ENCODE data around the gene CCDC63.

DNA sequence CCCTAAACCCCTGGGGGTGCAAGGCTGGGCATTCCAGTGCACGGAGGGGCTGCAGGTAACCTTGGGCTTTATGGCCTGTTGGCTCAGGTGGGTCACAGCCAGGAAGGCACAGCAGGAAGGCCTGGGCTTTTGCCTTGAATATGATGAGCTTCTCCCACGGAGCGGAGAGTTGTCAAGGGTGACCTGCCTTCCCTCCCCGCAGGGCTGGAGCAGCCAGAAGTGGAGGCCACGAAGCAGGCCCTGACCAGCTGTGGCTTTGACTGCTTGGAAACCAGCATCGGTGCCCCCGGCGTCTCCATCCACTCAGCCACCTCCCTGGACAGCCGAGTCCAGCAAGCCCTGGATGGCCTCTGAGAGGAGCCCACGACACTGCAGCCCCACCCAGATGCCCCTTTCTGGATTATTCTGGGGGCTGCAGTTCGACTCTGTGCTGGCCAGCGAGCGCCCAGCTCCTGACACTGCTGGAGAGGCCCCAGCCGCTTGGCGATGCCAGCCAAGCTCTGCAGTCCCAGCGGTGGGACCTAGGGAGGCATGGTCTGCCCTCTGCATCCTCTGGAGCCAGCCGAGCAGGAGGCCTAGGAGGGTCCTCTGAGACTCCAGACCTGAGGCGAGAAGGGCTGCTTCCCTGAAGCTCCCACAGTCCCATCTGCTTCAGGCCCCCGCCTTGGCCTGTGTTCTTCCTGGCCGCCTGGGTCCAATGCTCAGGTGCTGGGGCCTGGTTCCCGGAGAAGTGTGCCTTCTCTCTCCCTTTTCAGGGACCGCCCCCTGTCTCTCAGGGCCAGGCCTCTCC, 22.8 kb downstream of the MVK start:
- PRO-cap: no peak

DNA sequence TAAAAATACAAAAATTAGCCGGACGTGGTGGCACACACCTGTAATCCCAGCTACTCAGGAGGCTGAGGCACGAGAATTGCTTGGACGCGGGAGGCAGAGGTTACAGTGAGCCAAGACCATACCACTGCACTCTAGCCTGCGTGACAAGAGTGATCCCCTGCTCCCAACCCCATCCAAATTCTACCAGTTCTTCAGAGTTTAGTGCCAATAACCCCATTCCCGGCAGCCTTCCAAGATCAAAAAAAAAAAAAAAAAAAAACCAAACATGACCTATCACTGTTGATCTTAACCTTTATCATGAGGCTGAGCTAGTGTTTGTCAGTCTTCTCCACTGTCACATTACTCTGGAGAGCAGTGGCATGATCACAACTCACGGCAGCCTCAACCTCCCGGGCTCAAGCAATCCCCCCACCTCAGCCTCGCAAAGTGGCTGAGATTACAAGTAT, 31.7 kb upstream of the FAM222A start:
- PRO-cap: no peak

- PRO-cap: no peak
Observed at GRCh38 chr12:109715158-109715778, 1.6 kb downstream of the FAM222A start.

GRCh38 chr12:109715977-109716909, 2.6 kb downstream of the FAM222A start:
- PRO-cap: no peak

DNA sequence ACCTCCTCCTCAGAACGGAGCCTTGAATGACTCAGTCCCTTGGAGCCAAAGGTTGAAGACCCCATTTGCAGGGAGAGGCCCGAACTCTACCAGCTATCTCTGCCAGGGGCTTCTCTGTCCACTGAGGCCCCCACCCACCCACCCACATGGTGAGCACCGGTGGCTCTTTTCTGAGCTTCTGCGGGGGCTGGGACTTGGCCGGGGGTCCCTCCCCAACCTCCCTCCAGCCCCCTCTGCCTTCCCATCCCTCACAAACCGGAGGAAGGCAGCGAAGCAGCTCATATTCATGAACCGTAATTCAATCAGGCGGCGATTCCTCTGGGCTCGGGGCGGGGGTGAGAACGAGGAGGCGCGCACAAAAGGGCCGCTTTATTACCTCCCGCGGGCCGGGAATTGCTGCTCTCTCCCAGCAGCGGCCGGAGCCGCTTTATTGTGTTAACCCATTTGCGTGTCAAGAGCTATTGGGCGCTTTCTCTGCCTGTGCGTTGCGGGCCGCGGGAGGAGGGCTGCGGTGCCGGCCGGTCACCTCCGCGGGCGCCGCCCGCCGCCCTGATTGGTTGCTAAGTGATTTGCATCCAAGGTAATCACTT, 4.6 kb downstream of the FAM222A start:
- PRO-cap: no peak

DNA sequence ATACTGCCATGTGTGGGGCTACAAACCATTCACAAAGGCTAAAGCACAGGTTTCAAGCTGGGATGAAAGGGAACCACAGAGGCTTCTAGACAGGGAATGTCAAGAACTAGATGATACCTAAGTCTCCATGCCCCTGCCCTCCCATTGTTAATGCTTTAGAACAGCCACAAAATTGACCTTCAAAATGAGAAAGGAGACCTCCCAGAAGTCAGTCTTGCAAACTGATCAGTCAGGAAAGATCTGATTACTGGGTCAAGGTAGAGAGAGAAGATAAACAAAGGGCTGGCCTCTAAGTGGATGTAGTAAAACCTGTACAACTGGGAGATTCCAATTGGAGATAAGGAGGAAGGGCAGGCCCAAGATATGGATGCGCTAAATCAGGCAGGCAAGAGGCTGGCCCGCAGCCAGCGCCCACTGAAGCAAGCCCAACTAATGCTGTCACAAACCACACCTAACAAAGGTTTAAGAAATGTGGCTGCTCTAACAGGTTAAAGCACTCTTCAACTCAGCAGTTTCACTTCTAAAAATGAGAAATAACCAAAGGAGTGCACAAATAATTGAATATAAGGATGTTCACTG, 4.9 kb downstream of the GLTP start:
- PRO-cap: no peak

DNA sequence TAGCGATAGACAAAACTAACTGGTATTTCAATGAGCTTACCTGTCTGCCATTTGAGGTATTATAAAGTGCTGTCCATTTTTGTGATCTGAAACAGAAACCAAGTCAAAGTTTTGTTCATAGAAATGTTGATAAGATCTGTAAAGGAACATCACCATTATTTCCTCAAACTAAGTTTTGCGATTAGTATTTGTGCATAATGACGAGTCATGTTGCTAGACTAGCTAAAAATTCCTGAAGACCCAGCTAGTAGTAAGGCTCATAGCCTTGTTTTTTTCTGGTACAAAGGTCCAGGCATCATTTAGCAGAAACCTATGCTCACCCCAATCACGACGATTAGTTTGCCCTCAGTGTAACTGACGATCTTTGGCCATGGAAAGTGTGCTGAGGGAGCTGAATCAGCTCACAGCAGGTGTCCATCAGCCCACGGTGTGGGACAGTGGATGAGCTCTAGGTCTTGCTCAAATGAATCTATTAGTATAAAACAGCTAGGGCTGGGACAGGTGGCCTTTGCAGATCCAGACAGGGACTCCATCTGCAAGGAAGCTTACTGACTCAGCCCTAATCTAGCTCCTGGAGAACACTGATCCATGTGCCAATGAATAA, 28.6 kb downstream of the GIT2 start:
- PRO-cap: no peak

GRCh38 chr12:109983271-109984145, 12.7 kb downstream of the GIT2 start:
- PRO-cap: no peak

DNA sequence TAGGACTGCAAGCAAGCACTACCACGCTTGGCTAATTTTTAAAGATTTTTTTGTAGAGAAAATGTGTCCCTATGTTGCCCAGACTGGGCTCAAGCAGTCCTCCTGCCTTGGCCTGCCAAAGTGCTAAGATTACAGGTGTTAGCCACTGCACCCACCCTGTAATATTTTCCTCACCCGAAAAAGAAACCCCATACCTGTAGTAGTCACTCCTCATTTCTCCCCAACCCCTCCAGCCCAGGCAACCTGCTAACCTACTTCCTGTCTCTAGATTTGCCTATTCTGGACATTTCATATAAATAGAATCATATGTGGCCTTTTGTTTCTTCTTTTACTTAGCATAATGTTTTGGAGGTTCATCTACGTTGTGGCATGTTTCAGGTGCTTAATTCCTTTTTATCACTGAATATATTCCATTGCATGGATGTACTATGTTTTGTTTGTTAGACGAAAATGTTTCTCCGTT, 6.1 kb downstream of the ANKRD13A start:
- PRO-cap: no peak

DNA sequence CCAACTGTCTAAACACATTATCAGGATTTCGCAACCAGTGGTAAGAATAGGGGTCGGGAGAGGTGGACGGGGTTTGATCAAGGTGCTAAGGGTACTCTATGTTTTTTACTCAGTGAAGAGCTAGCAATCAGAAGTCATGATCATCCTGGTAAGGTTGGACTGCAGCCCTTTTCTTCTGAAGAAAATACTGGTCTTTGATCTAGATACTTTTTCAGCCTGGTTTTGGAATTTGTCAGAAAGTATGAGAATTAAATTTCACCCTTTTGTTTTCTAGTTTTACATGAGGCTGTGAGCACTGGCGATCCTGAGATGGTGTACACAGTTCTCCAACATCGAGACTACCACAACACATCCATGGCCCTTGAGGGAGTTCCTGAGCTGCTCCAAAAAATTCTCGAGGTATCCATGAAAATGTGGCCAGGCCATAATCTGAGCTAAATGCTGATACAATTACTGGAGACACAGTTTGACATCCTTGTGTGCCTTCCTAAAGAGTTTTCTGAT, 13.7 kb downstream of the ANKRD13A start:
- PRO-cap: no peak

DNA sequence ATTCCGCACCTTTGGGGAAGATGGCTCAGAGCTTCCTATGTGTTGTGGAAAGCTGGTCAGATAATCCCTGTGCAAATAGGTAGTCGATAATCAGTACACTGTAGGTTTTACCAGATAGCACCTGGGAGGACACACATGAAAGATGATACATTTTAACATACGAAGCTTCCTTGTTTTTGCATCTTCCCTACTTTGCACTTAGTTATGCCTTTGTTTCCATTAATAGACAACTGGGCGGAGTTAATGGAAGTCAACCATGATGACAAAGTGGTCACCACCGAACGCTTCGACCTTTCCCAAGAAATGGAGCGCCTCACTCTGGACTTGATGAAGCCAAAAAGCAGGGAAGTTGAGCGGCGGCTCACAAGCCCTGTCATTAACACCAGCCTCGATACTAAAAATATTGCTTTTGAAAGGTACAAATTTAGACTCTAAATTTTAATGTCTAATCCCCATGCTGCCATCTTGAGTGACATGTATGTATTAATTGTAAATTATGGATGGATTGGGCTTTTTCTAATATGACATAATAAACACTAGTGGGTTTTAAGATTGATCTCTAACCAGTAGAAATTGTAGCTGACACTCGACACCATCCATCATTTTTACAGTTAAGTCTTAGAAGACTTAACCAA, 19.8 kb downstream of the ANKRD13A start:
- PRO-cap: no peak

- PRO-cap: no peak
Observed at GRCh38 chr12:110042211-110042748, 6.0 kb downstream of the C12orf76 start.

- PRO-cap: bidirectional peak, plus-strand start at chr12:110073505, minus-strand start at chr12:110073268; bidirectional peak, plus-strand start at chr12:110073711, minus-strand start at chr12:110073694
Observed at GRCh38 chr12:110072957-110074100, 25.0 kb upstream of the C12orf76 start.

DNA sequence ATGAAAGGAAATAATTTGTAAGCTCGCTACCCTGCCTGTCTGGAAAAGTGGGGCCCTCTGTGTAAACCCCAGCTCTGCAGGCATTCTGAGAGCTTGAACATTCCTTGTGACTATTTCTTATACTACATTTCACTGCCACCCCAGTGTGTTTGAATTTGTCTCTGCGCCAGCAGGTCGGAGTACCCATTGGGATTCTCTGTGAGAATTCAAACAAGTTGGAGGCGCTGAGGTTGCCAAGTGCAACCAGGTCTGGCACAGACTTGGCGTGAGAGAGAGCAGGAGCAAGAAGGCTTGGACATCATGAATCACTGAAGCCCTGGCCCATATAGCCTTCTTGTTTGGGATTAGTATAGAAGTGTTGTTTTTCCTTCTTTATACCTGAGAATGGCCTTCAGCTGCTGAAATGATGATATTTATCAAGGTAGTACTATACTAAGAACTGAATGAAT, 33.0 kb upstream of the ATP2A2 start:
- PRO-cap: no peak

- PRO-cap: no peak
Observed at GRCh38 chr12:110269348-110269810, 11.7 kb upstream of the ATP2A2 start.

GRCh38 chr12:110535795-110536527, 33.8 kb downstream of the RAD9B start:
- PRO-cap: no peak

- PRO-cap: no peak
Observed at GRCh38 chr12:110548575-110549180, 34.4 kb downstream of the PPTC7 start.

DNA sequence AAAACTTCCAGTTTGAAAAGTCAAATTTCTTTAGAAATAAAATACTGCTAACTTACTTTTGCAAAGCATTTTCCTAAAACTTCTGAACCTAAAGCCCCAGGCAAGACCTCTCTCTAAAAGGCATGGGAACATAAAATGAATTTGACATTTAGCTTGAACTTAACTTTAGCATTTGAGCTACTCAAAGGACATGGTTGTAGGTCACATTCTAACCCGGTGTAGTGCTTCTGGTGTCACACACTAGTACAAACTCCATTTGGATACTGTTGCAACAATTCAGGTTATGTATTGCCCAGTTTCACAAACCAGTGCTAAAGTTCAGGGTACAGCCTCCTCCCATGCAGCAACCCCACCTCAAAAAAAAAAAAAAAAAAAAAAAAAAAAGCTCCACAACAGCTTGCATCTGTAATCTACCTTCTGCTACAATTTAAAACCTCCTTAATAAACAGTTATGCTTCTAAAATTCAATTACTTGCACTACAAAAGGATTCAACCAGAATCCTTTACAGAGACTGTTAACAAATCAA, 7.8 kb downstream of the PPTC7 start:
- PRO-cap: no peak

DNA sequence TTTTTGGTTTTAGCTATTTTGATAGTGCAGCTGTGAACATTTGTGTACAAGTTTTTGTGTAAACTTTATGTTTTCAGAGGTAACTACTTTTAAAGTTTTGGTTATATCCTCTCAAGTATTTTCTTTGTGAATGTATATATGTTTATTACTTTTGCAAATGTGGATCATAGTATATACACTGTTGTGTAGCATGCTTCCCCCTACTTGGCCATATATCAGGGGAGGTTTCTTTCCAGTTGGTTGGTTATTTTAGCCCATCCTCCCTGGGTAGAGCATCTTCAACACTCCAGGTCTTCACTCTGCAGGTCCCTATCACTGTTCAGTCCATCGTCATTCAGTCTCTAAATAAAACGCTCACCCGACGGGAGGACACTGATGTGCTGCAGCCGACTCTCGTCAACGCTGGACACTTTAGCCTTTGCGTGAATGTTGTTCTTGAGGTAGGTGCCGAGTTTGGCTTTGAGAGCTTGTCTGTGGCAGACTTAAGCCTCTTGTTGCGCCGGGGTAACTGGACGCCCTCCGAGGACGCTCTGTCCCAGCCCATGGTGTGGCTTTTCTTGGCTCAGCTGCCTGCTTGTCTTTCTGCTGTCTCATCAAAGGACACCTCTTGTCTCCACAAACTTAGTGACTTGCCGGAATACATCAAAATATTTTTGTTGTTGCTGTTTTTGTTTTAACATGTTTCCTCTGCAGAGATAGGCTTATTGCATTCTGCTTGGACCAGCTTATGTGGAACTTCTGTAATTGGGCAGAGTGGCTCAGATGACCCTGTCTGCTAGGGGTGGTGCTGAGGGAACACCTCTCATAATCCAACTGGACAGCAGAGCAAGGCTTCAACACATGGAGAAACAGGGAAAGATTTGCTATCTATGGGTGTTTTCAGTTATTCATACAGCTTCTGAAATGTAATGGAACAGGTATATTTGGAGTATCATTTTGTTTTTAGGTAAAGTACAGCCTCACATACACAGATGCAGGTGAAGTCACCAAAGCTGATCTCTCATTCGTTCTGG, 26.5 kb downstream of the TCTN1 start:
- PRO-cap: no peak

DNA sequence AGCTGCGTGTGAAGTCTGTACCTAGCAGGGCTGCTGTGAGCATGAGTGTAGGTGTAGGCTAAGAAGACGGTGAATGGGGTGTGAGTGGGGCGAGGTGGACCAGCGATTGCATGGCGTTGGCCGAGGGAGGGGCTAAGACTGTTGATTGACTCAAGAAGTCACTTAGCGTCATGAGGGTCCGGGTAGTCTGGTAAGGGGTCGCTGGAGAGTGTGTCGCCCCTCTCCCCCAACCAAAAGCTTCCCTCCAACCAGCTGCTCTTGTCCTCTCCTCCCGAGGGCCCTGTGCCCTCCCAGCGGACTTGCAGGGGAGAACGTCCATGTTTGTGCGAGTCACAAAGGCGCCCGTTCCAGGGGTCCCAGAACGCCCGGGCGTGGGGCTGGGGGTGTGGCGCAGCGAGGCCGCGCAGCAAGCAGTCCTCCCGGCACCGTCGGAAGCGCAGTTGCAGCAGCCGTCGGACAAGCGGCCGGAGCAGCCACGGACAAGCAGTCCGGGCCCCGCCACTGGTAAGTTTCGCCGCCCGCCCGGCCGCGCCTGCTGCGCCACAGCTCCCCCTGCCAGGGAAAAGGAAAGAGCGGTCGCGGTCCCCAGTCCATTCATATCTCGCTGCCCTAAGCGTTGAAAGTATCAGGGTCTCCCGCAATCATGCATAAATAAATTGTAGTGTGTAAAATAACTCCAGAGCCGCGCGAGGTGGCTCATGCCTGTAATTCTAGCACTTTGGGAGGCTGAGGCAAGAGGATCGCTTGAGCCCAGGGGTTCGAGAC, at the start of gene CCDC63:
Gene CCDC63 (plus strand): TSS at position 386 of the 765 bp plus-strand sequence.
- PRO-cap: unidirectional peak, plus-strand start at position 161 of the sequence; unidirectional peak, minus-strand start at position 466 of the sequence; unidirectional peak, minus-strand start at position 544 of the sequence

All from REH cell (cell line).